Calu3 (cell line): Measurements from ENCODE around the gene PDE1A.

DNA sequence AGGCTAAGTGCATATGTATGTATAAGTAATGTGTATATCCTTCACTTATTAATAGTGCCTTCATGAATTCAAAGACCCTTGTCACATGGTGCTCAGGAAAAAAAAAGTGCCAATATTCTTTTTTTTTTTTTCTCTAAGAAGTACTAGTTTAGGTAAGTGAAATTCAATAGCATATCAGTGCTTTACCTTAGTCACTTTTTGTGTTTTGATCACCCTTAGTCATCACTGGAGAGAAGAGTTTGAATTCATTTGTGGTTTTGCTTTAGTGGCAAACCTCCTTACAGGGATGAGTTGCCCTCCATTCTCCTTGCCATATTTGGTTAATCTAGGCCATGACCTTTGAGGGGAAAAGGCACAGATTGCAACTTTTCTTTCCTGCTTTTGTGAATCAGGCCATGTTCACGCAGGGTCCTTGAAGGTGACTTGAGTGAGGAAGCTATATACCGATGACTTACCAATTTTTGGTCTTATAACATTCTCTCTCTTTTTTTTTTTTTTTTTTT lies 34.4 kb downstream of the PLEKHA3 start:
- PRO-cap: no peak

DNA sequence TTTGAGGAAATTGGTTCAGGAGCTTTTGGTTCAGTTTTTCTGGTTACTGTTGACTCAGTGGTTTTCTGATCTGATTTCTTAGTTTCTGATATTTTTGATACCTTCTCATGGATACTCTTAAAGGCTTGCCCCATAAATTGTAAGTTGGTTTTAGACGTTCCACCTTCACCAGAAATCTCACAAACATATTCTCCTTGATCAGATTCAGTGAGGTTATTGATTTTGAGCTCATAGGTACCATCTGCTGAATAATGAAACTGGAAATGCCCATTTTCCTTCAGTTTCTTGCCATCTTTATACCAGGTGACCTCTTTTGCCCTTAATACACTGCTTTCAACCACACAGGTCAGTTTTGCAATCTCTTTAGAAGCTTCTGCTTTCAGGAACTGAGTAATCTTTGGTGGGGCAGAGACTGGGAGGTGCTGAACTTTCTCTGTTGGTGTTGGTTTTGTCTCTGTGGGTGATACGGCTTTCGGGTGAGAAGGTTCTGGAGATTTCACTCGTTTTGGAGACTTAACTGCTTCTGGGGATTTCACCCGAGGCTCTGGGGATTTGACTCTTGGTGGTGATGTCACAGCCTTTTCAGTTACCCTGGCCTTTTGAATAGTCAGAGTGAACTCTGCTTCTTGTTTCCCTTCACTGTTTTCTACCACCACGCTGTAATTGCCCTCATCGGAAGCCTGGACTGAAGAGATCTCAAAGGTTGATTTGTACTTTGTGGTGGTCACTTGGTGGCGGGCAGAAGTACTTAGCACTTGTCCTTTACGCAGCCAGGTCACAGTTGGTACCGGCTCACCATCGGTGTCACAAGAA lies 50.3 kb downstream of the PLEKHA3 start:
- PRO-cap: no peak

GRCh38 chr2:178557682-178558694 lies 77.7 kb downstream of the PLEKHA3 start:
- PRO-cap: no peak

DNA sequence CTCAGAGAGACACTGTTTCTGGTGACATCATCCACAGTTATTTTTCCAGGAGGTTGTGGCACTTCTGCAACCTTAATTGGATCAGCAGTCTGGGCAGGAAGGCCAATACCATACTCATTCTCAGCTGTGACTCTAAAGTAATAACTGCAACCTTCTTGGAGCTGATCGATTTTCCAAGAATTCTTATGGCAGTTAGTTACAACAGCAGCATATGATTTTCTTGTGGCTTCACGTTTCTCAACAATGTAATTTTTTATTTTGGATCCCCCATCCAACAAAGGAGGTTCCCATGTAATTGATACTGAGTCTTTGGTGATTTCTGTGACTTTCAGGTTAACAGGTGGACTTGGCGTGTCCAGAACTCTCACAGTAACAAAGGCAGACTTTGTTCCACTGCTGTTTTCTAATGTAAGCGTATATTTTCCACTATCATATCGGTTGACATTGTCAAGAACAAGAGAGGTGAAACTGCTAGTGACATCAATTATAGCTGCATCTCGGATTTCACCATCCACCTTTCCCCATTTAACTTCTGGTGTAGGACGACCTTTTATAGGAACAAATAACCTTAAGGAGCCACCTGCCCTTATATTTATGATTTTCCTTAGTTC lies 88.8 kb downstream of the PLEKHA3 start:
- PRO-cap: no peak

DNA sequence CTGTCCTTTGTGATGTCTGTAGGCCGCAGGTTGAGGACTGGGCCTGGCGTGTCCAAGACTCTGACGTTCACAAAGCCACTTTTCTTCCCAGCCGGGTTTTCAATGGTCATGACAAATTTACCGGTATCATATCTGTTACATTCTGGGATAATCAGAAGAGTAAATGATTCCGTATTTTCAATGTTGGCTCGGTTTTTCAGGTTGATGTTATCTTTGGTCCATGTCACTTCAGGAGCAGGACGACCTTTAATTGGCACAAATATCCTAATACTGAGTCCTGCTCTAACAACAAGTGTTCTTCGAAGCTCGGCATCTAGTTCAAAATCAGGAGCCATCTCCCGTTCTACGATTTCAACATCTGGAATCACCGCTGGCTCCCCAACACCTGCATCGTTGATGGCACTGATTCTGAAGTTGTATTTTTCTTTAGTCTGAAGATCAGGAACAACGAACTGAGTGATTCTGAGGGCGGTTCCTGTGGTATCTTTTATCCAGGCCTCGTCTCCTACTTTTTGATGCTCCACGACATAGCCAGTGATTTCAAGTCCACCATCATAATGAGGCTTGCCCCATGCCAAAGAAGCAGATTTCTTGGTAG lies 95.6 kb downstream of the PLEKHA3 start:
- PRO-cap: no peak

GRCh38 chr2:179584811-179585153 lies 276.6 kb downstream of the ZNF385B start:
- PRO-cap: no peak

- PRO-cap: no peak
These were observed 215.5 kb upstream of the CWC22 start for GRCh38 chr2:180222629-180222967.

GRCh38 chr2:180937634-180937833 lies 42.9 kb upstream of the UBE2E3 start:
- PRO-cap: no peak

GRCh38 chr2:181224962-181225322 lies 232.2 kb upstream of the ITGA4 start:
- PRO-cap: no peak

GRCh38 chr2:181307450-181307962 lies 149.7 kb upstream of the ITGA4 start:
- PRO-cap: no peak

DNA sequence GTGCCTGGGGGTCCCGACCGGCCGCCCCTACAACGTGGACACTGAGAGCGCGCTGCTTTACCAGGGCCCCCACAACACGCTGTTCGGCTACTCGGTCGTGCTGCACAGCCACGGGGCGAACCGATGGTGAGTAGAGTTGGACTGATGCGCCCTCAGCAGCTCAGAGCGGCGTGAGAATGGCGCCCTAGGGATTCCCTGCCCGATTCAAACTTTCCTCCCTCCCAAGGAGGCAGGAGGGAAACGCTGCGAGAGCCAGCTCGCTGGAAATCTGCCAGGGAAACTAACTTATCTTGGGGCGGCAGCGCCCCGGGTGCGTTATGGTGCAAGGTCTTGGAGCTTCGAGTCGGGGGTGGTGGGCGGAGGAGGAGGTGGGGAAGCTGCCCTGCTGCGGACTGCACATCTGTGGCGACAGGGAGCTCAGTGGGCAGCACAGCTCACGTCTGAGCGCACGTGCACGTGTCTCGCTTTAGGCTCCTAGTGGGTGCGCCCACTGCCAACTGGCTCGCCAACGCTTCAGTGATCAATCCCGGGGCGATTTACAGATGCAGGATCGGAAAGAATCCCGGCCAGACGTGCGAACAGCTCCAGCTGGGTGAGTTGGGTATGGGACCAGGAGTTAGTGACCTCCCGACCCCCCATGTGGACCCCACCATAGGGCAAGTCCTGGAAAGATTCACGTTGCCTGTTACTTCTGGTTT lies 689 bp downstream of the ITGA4 start:
- PRO-cap: no peak

DNA sequence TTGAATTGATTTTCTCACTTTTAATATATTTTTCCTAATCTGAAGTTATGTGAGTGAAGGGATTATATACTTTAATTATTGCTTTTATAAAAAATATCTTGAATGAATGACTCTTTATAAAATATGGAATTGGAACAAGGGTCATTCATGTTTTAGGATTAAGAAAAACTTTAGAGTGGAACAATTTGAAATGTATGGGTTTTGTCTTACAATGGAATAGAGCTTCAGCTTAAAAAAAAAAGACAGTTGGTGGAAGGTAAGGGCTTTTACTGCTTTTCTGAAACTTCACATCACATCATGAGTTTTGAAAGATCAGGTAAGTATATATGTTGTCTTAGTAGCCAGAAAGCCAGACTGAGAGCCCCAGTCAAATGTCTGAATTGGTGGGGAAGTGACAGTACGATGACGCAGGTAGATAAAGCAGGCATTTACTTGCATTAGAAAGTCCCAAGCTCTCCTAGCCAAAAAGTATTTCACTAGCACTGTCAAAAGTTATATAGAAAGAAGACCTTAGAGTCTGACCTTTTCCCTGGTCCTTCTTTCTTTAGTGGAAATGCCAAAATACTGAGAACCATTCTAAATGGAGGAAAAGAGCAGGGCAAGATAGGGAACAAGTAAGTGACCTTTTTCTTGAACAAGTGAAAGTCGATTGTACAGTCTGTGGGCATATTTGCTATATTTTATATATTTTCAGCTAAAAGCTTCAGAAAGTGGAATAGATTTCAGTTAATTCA lies 10.0 kb downstream of the ITGA4 start:
- PRO-cap: no peak

DNA sequence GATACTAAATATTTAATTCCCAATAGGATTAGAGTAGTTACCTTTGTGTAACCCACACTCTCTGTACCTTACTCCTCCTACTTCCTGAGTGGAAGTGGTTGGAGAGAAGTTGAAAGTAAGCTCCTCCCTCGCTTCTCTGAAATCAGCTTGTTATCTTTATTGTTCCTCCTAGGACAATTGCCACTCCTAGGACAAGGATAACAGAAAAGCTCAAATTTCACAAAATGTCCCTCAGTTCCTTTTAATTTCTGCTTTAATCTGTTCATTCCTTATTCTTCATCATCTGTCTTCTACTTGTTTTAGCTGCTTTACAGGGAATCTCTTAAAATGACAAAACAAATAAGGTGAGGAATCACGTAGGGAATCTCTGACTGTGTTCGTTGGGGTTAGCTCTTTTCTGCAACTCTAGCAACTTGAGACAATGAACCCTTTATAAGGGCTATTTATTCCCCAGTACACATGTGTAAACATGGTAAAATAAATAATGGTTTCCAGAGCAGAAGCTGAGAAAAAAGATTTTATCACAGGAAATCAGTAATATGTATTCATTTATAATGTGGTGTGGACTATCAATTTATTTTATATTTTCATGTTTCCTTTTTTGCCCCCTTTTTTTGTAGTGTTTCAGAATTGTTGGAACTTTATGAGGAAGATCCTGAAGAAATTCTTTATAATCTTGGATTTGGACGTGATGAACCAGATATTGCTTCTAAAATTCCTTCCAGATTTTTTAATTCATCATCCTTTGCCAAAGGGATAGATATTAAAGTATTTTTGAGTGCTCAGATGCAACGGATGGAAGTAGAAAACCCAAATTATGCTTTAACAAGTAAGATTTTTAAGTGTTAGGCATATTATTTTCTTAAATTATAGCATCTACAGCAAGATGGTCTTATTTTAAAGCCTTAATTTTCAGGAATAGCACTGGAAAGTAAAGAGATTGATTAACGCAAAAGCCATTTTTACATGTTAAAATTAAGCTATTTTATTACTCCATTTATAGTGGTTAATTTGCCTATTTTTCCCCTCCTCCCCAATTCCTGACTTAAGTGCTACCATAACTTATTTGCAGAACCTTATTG lies 8.9 kb downstream of the ITPRID2 start:
- PRO-cap: no peak

- PRO-cap: no peak
These were observed 10.5 kb downstream of the ITPRID2 start for GRCh38 chr2:181901582-181902854.

- PRO-cap: no peak
These were observed 83.1 kb downstream of the PPP1R1C start for GRCh38 chr2:182068652-182069188.

DNA sequence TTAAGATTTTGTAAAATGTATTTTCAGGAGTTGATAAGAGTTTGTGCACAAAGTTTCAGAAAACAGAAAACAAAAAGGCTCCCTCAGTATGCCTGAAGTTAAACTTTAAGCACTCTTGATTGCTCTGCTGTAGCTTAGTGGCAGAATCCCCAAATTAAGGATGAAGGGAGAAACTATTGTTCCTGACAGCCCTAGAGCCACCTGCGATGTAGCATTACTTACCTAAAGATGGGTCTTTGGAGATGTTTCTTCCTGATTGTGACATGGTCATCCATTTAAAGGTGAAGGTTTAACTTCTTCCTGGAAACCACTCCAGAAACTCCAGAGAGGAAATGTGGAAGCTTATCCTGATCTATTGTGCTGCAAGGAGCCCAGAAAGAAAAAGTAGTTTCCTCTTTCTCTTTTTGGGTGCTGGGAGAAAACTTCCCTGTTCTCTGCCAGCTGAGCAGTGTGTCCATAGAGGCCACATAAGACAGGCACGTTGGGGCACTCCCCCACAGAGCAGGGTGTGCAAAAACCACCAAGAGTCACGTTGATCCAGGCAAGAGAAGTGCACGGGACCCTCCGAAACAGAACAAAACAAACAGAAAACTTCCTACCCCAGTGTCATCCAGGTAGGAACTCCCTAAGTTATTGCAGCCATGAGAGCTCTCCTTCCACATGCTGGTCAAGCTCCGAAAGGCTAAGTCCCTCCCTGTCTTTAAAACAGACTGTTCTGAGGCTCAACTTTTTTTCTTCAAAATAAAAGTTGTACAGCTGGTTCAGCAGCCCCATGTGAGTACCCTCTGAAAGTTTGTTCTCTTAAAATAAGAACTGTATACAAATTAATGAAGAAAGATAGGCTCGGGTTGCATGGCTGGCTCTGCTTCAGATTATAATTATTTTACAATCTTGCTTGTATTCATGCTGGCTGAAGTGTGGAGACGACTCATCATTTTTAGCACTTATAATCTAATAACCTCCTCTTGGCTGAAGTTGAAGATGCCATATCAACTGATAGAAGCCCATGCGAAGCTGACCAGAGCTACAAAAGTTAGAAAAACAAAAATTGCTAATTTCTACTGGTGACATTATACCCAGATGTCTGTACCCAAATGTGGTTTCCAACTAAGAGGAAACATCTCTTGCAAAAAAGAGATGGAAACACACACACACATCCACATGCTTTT lies at the start of gene PDE1A:
Gene PDE1A (minus strand): TSS at position 681 of the 1,169 bp plus-strand sequence.
- PRO-cap: unidirectional peak, minus-strand start at position 385 of the sequence

DNA sequence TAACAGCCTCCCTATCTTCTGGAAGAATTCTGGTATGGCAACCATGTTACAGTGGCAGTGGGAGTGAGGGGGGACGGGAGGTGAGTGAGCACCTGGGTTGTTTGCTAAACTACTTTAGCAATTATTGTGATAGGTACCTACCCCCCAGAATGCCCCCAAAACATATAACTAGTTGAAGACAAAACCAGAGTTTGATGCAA lies 128.7 kb downstream of the NUP35 start:
- PRO-cap: no peak

DNA sequence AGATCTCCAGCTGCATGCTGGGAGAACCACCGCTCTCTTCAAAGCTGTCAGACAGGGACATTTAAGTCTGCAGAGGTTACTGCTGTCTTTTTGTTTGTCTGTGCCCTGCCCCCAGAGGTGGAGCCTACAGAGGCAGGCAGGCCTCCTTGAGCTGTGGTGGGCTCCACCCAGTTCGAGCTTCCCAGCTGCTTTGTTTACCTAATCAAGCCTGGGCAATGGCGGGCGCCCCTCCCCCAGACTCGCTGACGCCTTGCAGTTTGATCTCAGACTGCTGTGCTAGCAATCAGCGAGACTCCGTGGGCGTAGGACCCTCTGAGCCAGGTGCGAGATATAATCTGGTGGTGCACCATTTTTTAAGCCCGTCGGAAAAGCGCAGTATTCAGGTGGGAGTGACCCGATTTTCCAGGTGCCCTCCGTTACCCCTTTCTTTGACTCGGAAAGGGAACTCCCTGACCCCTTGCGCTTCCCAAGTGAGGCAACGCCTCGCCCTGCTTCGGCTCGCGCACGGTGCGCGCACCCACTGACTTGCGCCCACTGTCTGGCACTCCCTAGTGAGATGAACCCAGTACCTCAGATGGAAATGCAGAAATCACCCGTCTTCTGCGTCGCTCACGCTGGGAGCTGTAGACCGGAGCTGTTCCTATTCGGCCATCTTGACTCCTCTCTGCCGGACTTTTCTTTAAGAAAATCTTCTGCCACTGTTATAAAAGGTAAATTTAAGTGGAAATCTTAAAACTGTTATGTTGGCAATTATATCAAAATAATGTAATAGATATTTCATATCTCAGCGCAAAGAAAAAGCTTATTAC lies 313.6 kb upstream of the FSIP2 start:
- PRO-cap: no peak

DNA sequence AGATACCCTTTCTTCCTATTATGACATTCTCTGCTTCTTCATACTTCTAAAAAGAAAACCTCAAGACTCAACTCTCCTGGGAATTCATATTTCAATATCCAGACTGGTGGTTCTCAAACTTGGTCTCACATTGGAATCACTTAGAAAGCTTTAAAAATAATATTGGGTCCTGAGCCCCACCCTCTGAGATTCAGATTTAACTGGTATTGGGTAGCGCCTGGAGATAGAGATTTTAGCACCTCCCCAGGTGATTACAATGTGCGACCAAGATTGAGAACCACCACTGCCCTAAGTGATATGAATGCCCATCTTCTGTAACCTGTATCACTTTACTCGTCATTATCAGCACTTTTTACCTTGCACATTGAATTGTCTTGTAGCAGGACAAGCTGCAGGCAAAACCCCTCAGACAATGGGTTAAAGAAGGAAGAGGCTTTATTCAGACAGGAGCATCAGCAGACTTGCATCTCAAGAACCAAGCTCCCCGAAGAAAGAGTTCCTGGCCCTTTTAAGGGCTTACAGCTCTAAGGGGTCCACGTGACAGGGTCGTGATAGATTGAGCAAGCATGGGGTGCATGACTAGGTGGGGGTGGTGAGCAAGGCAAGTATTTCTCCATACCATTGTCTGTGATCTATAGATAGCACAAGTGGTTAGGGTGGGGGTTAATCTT lies 46.6 kb upstream of the ZC3H15 start:
- PRO-cap: bidirectional peak, plus-strand start outside the sequence, minus-strand start at position 490 of the sequence

DNA sequence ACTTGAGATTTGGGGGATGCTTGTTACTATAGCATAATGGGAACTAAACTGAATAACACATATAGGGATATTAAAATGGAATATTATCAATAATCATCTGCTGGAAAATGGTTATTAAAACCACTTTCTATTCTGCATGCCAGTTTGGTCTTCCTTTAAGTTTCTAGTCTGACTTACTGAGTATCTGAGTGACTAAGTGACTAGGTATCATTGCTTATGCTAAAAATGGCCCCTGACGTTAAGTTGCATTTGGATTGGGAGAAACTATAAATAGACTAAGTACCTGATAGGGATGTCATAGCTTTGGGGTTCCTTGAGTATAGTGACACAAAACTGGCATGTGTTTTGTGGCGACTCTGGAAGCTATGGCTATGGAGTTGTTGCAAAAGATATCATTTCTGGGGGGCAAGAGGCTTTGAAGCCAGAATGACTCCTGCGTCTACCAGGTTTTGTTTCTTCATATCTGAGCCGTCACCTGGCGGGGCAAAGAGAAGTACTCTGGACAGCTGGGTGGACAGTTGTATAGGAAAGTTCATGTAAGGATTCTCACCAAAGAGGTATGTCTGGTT lies 17.8 kb downstream of the ITGAV start:
- PRO-cap: no peak